HEK293 (cell line): ENCODE results near the gene OR10G3.

DNA sequence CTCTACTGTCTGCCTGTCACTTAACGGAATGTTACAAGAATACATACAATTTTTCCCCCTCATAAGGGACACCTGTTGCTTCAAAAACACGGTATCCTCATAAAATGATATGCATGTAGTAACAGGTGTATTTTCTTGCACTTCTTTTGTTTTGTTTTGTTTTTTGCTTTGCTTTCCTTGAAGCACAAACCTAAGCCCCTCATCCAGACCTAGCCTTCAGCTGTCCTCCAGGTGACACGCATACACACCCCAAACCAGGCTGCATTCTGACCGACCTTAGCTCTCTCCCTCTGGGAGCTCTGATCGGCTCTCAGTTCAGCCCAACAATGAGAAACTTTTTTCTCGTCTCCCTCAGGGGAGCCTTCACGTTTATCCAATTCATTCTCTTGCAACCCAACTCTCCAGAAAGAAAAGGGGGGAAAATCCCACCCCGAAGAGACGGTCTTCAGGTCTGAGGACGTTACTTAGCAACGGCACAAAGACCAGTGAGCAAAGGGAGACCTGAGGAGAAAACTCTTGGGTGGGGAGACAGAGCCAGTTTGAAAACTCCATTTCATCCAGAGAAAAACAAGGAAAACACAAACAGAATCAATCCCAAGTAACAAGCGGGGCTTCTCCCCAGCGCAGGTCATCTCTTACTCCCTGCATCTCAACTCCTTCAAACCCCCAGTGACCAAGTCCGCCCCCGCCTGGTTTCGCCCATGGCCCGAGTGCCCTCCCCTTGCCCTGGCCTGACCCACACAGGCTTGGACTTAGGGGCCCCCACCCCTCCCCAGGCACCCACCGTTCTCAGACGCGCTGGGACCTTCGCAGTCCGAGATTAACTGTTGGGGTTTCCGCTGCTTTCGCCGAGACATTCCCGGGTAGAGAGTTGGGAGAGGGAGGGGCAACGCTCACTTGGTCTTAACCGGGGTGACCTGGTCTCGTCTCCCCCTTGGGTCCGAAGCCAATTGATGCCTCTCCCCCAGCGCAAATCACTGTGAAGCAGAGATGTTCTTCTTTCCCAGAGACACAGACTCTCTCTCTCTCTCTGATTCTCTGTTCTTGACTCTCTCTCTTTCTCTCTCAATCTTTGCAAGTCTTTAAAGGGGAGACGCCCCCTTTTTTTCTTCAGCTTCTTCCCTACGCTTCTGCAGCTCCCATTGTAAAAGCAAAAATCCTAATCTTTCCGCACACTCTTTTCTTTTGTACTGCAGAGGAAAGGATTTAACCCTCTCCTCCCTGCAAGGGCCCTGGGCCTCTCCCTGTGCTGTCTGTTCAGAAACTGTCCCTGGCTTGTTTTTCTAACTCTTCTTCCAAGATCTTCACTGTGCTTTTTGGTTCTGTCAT is 10.4 kb upstream of the SALL2 start:
- PRO-cap = no peak
- RRBS, 2 experiments = 90% methylated on average over 2 of the region's 34 CpGs; no CpG with 5 or more reads in 1 of the 2 experiments

GRCh38 chr14:21579833-21580500 is at the start of gene OR10G3:
Gene OR10G3, minus strand, starts transcription at chr14:21580076.
- PRO-cap = no peak
- RRBS, 2 experiments = no CpG with 5 or more reads among the region's 3 CpGs

DNA sequence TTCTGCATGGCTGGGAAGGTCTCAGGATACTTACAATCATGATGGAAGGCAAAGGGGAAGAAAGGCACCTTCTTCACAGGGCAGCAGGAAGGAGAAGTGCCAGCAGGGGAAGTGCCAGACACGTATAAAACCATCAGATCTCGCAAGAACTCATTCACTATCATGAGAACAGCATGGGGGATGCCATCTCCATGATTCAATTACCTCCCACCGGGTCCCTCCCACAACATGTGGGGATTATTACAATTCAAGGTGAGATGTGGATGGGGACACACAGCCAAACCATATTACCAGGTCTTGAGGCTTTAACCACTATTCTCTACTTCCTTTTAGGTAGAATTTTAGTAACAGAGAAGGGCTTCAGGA is 40.7 kb upstream of the OR4E1 start:
- PRO-cap = no peak
- RRBS, 2 experiments = no CpG with 5 or more reads among the region's 3 CpGs

GRCh38 chr14:21735885-21736309 is 62.3 kb upstream of the OR4E1 start:
- PRO-cap = no peak
- RRBS, 2 experiments = no CpG with 5 or more reads among the region's 2 CpGs

GRCh38 chr14:21768107-21769246 is 94.9 kb upstream of the OR4E1 start:
- PRO-cap = no peak
- RRBS, 2 experiments = no CpG with 5 or more reads among the region's 7 CpGs

GRCh38 chr14:21797151-21797426 is 123.5 kb upstream of the OR4E1 start:
- PRO-cap = no peak
- RRBS, 2 experiments = no CpG with 5 or more reads among the region's 5 CpGs

GRCh38 chr14:21917960-21918253 is 244.3 kb upstream of the OR4E1 start:
- PRO-cap = no peak
- RRBS, 2 experiments = no CpG with 5 or more reads among the region's 2 CpGs

DNA sequence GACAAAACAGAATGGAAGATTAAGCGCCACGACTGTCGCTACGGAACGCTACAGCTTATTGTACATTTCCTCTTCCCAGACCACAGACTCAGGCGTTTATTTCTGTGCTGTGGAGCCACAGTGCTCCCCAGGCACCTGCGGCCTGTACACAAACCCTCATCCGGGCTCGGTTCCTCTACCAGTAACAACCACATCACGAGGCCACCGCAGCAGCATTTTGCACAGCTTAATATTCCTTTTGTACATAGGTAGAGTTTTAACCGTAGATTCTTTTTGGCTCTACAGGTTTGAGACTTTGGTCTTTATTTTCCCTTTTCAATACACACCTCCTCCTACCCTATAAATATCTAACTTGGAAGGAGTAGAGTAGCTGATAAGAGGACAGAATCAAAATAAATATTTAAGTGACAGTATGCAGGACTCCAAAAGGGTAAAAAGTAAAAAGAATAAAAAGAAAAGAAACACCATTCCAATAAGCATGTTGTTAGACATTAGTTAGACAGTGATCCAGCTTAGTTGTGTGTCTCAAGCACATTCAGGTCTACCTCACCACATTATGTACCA is 397.6 kb upstream of the OR4E1 start:
- PRO-cap = no peak
- RRBS, 2 experiments = no CpG with 5 or more reads among the region's 12 CpGs

DNA sequence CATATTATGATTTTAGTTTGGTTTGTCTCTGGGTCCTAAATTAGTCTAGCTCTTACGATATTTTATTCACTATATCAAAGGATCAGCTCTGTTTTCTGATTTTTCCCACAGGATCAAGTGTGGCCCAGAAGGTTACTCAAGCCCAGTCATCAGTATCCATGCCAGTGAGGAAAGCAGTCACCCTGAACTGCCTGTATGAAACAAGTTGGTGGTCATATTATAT is 422.5 kb upstream of the OR4E1 start:
- PRO-cap = no peak
- RRBS, 2 experiments = no CpG with 5 or more reads among the region's 1 CpG

- PRO-cap = no peak
- RRBS, 2 experiments = no CpG with 5 or more reads among the region's 7 CpGs
Measured at GRCh38 chr14:22226490-22226839, 362.6 kb downstream of the DAD1 start.

- PRO-cap = no peak
- RRBS, 2 experiments = no CpG with 5 or more reads among the region's 2 CpGs
Measured at GRCh38 chr14:22435243-22435502, 153.9 kb downstream of the DAD1 start.

DNA sequence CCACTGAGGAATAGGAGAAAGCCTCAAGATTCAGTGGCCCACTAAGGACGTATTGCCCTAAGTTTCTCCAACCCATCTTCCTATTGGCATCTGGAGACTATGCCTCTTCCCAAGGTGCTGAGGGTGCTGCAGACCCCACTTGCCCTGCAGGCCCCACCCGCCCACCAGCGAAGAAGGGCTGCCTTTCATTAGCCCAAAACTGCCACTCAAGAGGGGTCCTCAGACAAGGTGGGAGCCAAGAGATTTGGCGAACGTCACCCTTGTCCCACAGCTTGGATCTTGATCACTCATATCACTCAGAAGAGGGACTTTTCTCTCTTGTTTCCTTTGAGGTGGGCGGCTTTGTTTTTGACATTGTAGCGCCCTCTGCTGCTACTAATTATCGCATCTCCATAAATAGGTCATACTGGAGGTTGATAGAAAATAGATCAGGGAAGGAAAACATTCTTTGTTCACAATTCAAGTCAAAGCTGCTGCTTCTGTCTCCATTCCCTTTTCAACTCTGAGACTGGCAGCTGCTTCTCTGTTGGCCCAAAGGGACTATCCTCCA is 116.1 kb downstream of the DAD1 start:
- PRO-cap = no peak
- RRBS, 2 experiments = no CpG with 5 or more reads among the region's 8 CpGs

GRCh38 chr14:22505514-22506567 is 83.2 kb downstream of the DAD1 start:
- PRO-cap = unidirectional peak, minus-strand start at chr14:22505983
- RRBS, 2 experiments = no CpG with 5 or more reads among the region's 11 CpGs

DNA sequence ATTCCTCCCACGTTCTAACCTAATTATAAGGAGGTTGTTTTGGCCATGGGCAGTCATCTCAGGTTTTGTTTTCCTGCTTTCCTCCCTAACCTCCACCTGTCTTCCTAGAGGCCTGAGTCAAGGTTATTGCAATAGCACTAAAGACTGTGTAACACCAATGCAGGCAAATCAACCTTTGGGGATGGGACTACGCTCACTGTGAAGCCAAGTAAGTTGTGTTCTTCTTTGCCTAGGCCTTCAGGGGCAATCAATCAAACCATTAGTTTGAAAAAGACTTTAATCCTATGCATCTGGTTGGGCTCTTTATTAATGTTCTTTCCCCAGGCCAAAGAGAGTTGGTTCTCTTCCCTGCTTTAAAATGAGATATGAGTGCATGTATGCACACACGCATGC is 72.9 kb downstream of the DAD1 start:
- PRO-cap = no peak
- RRBS, 2 experiments = no CpG with 5 or more reads among the region's 3 CpGs

DNA sequence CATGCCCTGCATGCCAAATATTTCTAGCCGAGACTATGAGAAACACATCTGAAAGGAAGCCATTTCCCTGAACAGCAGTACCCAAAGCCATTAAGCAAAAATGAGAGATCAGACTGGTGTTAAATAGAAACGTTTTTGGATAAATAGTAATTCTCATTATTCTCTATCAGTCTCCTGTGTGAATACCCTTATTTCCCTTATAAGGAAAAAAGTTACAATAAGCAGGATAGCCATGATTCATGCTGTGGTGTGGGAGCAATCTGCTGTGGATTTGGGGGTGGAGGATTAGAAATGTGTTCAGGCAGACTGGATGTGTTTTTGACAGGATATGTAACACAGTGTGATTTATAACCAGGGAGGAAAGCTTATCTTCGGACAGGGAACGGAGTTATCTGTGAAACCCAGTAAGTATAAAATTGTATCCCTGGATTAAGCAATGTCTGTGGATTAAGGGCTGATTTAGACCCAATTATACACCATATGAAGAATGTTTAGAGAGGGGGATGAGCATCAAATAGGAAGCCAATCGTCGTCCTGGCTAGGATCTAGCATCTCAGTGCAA is 68.9 kb downstream of the DAD1 start:
- PRO-cap = no peak
- RRBS, 2 experiments = no CpG with 5 or more reads among the region's 6 CpGs

DNA sequence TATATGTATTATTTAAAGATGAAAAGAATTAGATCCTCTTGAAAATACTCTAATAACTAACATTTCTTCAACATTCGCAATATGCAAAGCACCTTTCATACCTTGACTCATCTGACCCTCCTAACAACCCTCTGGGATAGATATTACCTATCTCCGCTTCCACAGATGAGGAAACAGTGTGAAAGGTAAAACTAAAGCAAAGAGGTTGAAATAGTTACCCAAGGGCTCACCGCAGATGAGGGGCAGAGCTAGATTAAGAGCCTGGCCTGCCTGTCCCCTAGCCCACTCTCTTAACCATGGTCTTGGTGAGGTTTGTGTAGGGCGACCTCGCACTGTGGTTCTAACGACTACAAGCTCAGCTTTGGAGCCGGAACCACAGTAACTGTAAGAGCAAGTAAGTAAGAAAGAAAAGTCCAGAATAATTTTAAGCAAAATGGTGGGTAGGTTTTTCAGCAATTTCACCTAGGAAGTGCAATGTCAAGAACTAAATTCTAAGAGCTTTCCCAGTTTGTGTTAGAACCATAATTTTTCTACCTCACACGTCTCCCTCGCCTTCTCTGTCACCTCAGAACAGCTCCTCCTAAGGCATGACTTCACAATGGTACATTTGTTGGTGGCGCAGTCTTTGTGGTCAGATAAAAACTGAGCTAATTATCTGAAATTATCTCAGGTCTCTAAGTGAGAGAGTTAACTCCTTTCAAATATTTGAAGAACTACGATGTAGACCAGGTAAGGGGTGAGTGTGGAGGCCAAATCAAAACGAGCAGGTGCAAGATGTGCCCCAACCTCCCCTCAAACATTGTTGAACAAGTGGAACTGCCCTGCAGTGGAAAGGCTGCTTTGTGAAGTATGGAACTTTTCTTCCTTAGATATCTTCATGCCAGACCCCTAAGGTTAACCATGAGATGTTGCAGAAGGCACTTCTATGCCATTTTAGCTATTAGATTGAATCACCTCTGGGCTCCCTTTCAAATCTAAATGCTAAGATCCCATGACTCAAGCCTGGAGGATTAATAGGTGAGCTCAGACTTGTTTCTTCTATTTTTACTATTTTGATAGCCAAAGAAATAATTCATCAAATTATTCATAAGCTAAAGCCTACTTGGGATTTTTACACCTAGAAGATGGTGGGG is 64.7 kb downstream of the DAD1 start:
- PRO-cap = no peak
- RRBS, 2 experiments = no CpG with 5 or more reads among the region's 12 CpGs

DNA sequence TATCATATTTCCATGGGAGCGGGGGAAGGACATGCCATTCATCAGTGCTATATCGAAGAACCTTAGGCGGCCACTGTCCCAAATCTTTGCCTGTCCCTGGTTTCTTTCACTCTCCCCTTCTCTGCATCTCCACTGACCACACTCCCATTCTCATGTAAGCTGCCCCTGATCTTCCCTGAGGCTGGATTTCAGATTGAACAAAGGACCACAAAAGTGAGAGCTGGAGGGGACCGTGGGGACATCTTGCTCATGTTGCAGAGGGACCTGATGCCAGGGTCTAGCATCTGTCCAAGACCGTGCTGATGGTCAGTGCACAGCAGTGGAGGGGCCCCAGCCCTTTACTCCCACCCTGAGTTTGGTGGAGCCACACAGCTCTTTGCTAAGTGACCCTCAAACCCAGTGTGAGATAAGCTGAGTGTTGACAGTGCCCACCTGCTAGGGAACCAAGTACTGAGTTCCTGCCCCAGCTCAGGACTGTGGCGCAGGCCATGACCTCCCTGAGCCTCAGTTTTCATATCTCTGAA is 51.2 kb downstream of the DAD1 start:
- PRO-cap = no peak
- RRBS, 2 experiments = no CpG with 5 or more reads among the region's 6 CpGs

DNA sequence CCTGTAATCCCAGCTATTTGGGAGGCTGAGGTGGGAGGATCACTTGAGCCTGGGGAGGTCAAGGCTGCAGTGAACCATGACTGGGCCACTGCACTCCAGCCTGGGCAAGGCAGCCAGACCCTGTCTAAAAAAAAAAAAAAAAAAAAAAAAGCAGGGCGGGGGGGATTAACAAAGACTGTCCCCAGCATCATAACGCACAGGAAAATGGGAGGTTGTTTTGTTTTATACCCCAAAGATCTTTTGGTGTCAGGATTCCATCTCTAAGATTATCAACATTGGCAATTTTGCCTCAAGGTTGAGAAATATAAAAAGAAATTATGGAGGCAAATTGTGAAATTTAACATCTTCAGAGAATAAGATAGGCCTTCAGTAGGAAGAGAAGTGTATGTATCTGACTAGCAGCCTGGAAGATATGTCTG is 10.5 kb downstream of the OXA1L start:
- PRO-cap = no peak
- RRBS, 2 experiments = no CpG with 5 or more reads among the region's 2 CpGs

- PRO-cap = unidirectional peak, minus-strand start at chr14:22823284; unidirectional peak, plus-strand start at chr14:22823694
- RRBS, 2 experiments = no CpG with 5 or more reads among the region's 19 CpGs
Measured at GRCh38 chr14:22823138-22823920, 6.4 kb upstream of the MRPL52 start.

- PRO-cap = no peak
- RRBS, 2 experiments = no CpG with 5 or more reads among the region's 9 CpGs
Measured at GRCh38 chr14:22824561-22825346, 4.9 kb upstream of the MRPL52 start.